ENCODE results near the genes STXBP1 and PTGES2.

DNA sequence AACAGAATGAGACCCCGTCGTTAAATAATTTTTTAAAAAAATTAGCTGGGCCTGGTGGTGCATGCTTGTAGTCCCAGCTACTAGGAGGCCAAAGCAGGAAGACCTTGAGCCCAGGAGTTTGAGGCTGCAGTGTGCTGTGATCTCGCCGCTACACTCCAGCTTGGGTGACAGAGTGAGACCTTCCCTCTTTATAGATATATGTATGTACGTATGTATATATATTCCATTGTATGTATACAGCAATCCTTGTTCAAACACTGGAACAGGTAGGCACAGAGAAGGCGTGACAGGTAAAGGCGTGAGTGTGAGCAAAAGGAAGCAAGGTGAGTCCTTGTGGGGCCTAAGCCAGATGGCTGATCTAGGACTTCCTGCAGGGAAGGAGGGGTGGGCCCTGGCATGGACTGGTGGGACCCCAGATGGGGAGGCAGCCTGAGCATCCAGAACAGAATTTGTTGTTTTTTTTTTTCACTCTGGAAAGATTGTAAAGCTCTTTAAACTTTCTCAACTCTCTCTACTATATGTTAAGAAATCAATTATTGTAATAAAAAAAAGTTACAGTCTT is 4.1 kb upstream of the NIBAN2 start:
- RAMPAGE, long total RNA, result no peak
- RRBS, result no CpG with 5 or more reads among the region's 7 CpGs

GRCh38 chr9:127611613-127612788 is at the start of gene STXBP1:
STXBP1 (plus strand) TSS chr9:127612277.
- RAMPAGE, long total RNA, result no peak
- RRBS, result 1% methylated on average over 32 of the region's 113 CpGs

DNA sequence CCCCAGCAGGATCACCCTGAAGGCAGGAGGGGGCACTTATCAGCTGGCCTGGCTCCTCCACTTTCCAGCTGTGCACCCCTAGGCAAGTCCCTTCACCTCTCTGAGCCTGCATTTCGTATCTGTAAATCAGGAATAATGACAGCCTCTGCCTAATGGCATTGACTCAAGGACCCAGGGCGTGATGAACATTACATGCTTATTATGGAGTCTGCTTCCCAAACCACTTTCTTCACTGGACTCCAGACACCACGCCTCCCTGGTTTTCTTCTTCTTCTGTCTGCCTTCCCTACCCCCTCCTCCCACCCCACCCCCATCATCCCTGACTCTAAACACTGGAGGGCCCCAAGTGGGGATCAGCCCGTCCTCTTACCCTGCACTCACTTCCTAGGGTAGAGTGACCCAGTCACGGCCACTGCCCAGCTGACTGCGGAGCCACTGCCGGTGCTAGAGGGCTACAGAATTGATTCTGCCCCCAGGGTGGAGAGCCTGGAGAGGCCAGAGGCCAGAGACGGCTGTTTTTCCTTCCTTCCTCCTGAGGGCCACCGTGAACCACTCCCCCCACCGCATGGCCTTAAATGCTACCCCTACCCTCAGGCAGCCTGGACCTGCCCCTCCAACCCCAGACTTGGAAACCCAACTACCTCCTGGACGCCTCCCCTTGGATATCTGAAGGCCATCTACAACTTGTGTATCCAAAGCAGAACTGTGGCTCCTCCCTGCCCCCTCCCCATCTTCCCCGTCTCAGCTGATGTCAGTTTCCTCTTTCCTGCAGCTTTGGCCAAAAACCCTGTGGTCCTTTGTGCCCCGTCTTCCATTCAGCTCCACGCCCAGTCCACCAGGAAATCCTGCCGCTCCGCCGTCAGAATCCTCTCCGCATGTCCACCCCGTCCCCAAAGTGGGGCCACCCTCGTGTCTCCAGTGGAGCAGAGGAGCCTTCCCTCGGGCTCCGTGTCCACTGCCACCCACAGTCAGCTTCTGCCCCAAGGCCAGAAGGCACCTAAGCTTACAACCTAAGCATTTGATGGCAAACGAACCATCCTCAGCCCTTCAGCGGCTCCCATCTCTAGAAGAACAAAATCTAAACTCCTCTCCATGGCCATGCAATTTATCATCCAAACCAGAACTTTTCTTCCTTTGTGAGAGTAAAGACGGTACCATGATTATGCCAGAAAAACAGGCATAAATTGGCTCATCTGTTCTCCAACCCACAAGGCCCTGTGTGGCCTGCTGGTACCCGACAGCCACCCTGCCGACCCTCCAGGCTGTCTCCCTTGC is 16.3 kb downstream of the SH2D3C start:
- RAMPAGE, long total RNA, result no peak
- RRBS, result no CpG with 5 or more reads among the region's 27 CpGs

- RAMPAGE, long total RNA, result no peak
- RRBS, result 1% methylated on average over 10 of the region's 60 CpGs
Observed at GRCh38 chr9:127770736-127771807, 7.4 kb downstream of the SH2D3C start.

DNA sequence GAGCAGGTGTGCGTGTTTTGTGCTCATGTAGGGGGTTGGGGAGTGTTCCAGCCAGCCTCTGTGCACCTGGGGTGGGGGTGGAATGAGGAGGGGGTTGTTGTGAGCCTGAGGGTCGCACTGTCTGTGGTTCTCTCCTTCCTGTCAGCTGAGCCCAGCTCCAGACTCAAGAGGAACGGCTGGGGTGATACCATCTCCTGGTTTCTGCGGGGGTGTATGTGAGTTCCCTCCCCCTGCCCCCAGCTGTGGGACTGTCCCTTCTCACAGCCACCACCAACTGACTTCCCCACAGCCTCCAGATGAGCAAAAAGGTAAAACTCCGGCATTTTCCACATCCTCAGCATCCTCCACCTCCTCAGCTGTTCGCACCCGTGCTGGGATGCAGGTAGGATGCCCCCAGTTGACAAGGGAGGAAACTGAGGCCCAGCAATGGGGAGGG is 2.2 kb downstream of the SH2D3C start:
- RAMPAGE, long total RNA, result no peak
- RRBS, result no CpG with 5 or more reads among the region's 7 CpGs

GRCh38 chr9:127814573-127814830 is 11.8 kb downstream of the FPGS start:
- RAMPAGE, long total RNA, result no peak
- RRBS, result no CpG with 5 or more reads among the region's 4 CpGs

GRCh38 chr9:127867517-127868127 is 9.9 kb downstream of the AK1 start:
- RAMPAGE, long total RNA, result no peak
- RRBS, result 89% methylated on average over 8 of the region's 23 CpGs

GRCh38 chr9:127874572-127874817 is 3.0 kb downstream of the AK1 start:
- RAMPAGE, long total RNA, result no peak
- RRBS, result no CpG with 5 or more reads among the region's 4 CpGs

GRCh38 chr9:127898351-127898732 is 1.1 kb downstream of the ST6GALNAC6 start:
- RAMPAGE, long total RNA, result no peak
- RRBS, result no CpG with 5 or more reads among the region's 12 CpGs

DNA sequence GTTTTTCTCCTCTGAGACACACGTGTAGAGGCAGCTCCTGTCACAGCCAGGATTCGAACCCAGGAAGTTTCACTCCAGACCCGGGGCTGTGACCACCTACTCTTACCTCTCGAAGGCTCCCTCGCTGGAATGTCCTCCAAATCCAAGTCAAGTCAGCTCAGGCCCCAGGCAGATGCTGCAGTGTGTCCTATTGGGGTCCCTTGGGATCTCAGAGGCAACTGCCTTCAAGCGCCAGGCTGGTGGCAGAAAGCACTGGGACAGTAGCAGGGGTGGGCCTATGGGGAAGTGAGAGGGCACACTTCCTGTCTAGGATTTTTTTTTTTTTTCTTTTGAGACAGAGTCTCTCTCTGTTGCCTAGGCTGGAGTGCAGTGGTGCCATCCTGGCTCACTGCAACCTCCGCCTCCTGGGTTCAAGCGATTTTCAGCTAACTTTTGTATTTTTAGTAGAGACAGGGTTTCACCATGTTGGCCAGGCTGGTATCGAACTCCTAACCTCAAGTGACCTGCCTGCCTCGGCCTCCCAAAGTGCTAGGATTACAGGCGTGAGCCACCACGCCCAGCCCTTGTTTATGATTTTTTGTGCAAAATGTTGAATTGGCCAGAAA is 876 bp upstream of the ST6GALNAC4 start:
- RAMPAGE, long total RNA, result no peak
- RRBS, result no CpG with 5 or more reads among the region's 12 CpGs

- RAMPAGE, long total RNA, result no peak
- RRBS, result 70% methylated on average over 3 of the region's 16 CpGs
Observed at GRCh38 chr9:127918895-127919995, 2.4 kb upstream of the ST6GALNAC4 start.

- RAMPAGE, long total RNA, result no peak
- RRBS, result no CpG with 5 or more reads among the region's 33 CpGs
Observed at GRCh38 chr9:127944529-127945022, 6.9 kb upstream of the DPM2 start.

DNA sequence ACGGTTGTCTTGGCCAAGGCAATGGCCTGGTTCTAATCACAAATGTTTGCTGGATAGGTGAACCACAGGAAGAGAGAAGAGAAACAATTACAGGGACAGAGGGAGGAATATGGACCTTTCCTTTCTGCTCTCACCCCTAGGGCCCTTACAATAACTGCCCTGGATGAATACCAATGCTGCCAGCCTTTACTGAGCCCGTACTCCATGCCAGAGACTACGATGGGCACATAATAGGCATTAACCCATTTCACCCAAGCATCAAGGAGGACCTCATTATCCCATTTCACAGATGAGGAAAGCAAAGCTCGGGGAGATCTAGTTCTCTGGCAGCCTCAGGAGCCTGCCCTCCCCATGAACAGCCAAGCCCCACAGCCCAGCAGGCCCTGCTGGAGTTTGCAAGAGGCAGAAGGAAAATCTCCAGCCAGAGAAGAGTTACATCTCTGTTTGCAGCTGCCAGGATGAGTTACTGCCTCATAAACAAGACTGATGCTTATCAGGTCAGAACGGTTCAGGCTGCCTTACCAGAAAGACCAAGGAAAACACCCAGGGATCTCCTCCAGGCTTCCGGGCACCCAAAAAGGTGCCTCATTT is 11.4 kb downstream of the EEIG1 start:
- RAMPAGE, long total RNA, result no peak
- RRBS, result no CpG with 5 or more reads among the region's 6 CpGs

DNA sequence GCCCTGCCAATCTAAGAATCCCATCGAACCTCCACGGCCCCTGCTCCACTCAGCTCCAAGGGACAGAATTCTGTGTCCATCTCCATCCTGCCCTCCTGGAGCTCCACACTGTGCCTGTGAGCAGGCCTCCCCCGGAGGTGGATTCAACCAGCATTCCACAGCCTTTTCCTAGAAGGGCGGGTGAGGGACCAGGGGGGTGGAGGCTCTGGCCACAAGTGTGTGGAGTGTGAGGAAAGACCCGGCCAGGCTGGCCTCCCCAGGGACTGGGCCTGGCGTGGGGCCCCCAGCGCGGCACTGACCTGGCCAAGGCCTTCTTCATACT is 5.9 kb downstream of the EEIG1 start:
- RAMPAGE, long total RNA, result no peak
- RRBS, result 40% methylated on average over 3 of the region's 8 CpGs

DNA sequence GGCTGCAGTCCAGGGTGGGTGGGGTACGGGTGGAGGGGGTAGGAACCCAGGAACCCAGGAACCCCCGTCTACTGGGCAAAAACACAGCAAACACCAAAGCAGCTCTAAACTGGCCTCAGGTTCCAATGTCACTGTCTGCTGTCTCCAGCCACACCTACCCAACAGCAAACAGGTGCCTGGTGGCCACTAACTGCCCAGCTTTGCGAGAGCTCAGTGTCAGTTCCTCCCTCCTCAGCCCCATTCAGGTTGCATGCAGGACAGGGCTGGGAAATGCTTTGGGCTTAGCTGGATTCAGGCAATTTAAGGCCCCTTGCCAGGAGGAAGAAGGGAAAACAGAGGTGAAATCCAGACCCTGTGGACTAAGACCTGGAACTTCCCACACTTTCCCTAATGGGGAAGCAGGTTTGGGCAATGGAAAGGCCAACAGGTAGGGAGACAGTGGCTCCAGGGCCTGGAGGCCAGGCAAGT is 3.8 kb downstream of the EEIG1 start:
- RAMPAGE, long total RNA, result no peak
- RRBS, result no CpG with 5 or more reads among the region's 3 CpGs

- RAMPAGE, long total RNA, result no peak
- RRBS, result no CpG with 5 or more reads among the region's 4 CpGs
Observed at GRCh38 chr9:128081109-128081527, 13.1 kb downstream of the SLC25A25 start.

DNA sequence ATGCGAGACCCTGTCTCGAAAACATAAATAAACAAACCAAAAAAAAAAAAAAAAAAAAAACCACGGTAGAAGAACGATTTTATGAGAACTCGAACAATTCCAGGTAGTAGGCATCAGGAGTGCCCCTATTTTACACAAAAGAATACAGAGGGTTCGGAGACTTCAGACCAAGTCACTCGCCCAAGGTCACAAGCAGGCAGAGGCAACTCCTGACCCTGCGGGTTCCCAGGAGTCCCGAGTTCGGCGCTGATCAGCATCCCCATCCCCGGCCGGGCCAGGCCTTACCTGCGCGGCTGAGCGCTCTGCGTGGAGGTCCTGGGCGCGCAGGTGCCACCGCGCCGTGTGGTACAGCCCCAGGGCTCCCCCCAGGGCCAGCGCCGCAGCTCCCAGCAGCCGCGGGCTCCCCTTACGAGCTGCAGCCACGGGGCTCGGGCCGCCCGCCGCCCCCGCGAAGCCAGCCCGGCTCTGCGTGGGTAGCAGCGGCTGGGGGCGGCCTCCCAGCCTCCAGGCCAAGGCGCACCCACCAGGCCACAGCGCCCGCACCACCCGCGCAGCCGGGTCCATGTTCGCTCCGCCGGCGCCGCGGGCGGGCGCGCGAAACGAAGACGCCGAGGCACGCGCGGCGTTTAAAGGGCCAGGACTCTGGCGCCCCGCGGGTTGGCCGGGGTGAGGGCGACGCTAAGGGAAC is at the start of gene PTGES2:
TSS of gene PTGES2 (minus strand) at position 576 of the 688 bp plus-strand sequence.
- RAMPAGE, long total RNA, result no peak
- RRBS, result 1% methylated on average over 26 of the region's 67 CpGs

DNA sequence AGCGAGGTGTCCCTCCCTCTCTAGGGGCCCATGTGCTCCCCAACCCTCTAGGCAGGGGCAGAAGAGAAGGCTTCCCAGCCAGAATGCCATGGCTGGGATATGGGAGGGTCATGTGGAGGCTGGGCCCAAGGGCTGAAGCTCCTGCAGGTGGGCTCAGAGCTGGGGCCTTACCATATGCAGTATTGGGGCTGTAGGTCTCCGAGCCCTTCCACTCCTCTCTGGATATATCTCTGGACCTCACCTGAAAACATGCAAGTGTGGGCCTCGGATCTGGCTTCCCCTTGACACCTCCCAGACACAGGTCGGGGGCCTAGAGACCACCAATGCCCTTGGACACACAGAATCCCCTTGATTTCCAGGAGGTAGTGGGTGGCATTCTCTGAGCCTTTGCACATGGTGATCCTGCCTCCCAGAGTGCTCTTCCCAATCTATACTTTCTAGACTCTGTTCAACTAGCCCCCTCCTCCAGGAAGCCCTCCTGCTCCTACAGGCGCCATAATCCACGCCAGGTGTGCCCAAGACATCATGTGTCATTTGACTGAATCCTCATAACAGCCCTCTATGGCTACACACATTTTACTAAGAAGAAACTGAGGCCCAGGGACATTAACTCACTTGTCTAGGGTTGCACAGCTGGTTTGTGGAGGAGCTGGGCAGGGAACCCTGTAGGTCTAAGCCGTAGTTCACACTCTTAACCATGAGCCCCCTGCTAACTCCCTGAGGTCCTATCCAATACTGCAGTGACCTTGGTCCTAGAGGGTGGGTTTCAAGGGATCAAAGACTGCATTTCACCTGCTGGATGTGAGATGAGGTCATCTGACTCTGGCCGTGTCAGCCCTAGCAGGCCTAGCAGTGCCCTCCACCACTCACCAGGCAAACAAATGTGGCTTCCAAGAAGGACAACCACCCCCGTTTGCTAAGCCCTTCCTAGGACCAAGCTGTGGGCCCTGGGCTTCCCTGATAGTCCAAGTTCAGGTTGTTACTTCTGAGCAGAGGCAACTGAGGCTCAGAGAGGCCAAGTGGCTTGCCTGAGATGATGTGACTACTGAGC is 7.2 kb downstream of the BBLN start:
- RAMPAGE, long total RNA, result no peak
- RRBS, result no CpG with 5 or more reads among the region's 9 CpGs

GRCh38 chr9:128168907-128169790 is 9.1 kb downstream of the BBLN start:
- RAMPAGE, long total RNA, result no peak
- RRBS, result no CpG with 5 or more reads among the region's 17 CpGs

GRCh38 chr9:128325246-128326222 is 2.9 kb downstream of the COQ4 start:
- RAMPAGE, long total RNA, result no peak
- RRBS, result 67% methylated on average over 4 of the region's 19 CpGs

All from hepatocyte (in vitro differentiated cells and primary cell).